ENCODE measurements around the genes KRTAP1-5, KRTAP2-3, KRTAP4-11, KRTAP16-1, KRT34, KRT15 and NT5C3B.

- PRO-cap: no peak
These were observed 40.2 kb upstream of the CCR7 start for GRCh38 chr17:40605365-40605933.

DNA sequence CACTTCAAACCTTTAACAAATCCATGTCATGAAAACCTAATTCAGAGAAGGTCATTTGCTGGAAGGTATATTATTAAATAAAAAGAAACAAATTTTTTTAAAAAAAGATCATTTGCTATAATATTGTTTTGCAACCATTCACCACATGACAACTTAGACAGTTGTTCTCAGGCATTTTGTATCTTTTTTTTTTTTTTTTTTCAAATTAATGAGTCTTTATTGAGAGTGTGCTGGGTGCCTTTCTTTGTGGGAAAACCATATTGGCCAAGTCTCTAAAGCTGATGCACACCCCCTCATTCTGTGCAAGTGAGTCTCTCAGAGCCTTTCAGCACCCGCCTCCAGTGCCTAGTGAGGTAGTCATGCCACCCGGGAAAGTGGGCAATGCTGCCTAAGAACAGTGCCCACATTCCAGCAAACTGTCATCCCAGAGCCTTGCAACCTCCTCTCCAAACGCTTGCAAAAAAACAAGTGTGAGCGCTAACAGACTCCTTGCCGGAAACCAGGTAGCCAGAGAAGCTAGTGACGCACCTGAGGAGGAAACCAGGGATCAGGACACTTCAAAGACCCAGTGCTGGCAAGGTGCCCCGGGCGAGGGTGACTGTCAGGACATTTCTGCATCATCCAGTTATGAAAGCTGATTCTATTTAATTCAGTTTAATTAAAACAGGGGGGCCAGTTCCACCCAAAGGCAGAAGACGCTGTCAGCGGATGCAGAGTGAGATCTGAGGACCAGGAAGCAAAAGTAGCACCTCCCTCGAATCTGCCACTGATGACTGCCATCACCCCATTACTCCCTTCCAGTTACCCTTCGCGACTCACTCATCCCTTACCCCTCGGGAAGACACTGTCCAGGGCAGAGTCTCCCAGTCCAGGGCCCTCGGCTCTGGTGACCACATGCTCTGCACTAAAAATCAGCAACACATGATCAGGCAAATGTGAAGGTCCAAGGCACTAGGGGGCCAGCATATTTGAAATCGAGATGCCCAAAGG is 34.9 kb downstream of the SMARCE1 start:
- PRO-cap: no peak

DNA sequence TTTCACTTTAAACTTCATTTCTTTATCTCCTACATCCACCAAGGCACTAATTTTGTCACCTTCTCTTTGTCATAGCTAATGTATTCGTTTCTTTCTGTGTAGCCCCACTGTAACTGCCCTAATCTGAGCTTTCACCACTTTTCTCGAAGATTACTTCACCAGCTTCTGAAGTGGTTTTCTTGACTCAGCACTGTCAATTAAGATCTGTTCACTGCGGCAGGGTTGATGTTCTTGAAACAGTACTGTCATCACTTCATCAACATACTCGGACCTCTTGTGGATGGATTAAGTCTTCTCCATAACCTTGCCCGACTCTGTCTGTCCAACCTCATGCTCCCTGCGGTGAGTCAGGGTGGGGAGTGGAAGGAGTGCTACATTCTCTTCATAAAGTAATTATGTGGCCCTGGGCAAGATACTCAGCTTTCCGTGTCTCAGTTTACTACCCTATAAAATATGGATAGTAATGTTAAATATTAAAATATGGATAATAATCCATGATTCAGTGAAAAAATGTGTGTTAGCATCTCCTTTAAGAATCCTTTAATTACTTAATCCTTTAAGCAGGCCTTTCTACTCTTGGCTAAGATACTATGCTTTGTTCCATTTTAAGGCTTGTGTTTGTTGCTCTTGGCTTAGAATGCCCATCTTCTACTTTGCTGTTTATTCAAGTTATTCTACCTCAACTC is 5.7 kb upstream of the KRT10 start:
- PRO-cap: no peak

- PRO-cap: no peak
These were observed 980 bp upstream of the KRT20 start for GRCh38 chr17:40885909-40886534.

- PRO-cap: no peak
These were observed at the start of gene KRTAP1-5 for GRCh38 chr17:41027133-41027413. Gene KRTAP1-5, minus strand, starts transcription at chr17:41027208.

DNA sequence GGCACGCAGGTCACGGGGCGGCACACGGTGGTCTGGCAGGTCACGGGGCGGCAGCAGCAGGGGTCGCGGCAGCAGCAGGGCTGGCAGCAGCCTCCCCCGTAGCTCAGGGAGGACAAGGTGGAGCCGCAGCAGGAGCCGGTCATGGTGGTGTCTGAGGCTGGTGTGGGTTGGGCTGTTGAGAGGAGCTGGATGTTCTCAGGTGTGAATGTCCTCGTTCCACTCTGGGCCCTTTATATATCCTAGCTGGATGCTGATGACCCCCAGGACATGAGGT is at the start of gene KRTAP2-3:
Gene KRTAP2-3 (minus strand): TSS at position 207 of the 274 bp plus-strand sequence.
- PRO-cap: no peak

DNA sequence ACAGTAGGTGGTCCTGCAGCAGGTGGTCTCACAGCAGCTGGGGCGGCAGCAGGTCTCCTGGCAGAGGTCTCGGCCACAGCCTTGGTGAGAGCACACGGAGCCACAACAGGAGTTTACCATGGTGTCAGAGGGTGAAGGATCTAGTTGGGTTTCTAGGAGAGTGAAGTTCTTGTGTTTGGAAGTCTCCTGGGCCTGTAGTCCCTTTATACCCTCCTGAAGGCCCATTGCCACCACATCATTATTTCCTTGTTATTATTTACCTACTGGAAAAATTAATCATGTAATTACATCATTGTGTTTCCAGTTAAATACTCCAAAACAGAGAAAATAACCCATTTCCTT is at the start of gene KRTAP4-11:
Gene KRTAP4-11 (minus strand): TSS at position 178 of the 342 bp plus-strand sequence.
- PRO-cap: no peak

DNA sequence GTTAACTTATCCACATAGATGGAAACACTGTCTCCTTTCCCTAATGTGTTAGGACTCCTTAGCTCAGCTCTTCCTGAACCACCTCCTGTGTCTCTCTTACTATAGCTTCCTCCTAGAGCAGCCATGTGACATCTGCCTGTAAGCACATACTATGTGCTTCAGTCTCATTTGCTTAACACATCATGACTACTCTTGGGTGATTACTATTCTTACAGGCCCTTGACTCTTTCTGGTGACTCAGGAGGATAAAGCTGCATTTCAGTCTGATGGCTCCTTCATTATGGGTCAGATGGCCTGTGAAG is 284 bp upstream of the KRTAP4-2 start:
- PRO-cap: no peak

- PRO-cap: no peak
These were observed at the start of gene KRTAP16-1 for GRCh38 chr17:41308913-41309596. Gene KRTAP16-1, minus strand, starts transcription at chr17:41309309.

- PRO-cap: no peak
These were observed 11.6 kb downstream of the KRT33A start for GRCh38 chr17:41338901-41339545.

DNA sequence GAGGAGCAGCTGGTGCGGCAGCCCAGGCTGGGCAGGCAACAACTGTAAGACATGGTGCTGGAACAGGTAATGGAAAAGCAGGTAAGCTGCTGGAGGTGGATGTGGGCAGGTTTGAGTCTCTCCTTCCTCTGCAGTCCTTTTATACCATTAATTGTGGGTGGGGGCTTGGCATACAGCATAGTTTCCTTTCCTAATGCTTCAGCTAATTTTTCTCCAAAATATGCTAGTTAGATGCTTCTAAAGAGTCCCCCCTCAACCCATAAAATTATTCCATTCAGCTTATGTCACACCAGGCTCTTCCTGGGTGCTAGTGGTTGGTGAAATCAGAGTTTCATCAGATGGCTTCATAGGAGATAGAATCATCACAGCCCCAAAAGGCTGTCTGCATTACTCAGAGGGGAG is at the start of gene KRT34:
Gene KRT34 (minus strand): TSS at position 113 of the 402 bp plus-strand sequence.
- PRO-cap: no peak

GRCh38 chr17:41517975-41519013 is at the start of gene KRT15:
Gene KRT15, minus strand, starts transcription at chr17:41518890.
- PRO-cap: no peak

GRCh38 chr17:41536768-41537462 is 8.8 kb upstream of the KRT19 start:
- PRO-cap: no peak

DNA sequence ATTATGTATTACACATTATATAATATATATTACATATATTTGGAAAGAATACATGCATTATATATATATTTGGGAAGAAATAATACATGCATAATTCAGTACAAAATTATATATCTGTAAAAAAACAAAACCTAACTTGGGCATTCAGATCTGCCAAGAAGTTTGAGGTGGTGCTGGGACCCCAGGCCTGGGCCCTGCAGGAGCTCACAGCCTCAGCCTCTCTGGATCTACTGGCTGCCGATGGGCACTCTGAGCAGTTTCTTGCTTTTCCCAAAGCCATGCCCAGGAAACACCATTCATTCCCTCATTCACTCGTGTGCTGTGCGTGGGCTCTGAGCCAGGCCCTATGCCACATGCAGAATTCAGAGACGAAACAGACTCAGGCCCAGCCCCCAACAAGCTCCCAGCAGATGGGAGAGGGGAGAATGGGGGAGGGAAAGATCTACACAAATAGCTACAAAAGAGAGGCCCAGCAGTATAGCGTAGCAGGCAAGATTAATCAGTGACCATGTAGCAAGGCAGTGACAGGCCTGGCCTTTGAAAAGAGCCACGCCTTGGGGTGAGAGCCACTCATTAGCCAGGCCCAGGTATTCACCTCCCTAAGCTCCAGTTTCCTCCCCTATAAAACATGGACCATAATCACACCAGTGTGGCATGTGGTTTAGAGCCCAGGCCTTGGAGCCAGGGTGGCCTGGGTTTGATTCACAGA is 16.2 kb upstream of the KRT19 start:
- PRO-cap: no peak

DNA sequence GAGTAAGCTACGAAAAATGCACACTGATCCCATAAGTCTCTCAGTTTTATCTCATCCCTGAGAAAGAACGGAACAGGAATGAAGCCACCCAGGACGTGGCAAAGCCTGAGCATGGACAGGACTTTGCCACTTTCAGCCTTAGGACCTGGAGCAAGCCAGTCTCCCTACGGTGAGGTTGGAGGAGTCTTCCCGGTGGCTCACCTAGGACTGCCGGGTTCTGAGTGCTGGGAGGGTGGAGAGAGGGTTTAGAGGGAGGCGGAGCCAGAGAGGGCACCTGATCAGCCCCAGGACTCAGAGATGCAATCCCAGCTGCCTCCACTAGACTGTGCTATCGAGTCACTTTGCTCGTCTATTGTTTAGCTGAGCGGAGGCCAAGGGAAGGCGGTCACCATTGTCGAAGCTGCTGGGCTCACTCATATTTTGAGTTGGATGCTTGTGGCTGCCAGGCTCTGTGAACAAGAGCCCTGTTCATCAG is 7.2 kb downstream of the KRT14 start:
- PRO-cap: bidirectional peak, plus-strand start at position 359 of the sequence, minus-strand start at position 223 of the sequence

DNA sequence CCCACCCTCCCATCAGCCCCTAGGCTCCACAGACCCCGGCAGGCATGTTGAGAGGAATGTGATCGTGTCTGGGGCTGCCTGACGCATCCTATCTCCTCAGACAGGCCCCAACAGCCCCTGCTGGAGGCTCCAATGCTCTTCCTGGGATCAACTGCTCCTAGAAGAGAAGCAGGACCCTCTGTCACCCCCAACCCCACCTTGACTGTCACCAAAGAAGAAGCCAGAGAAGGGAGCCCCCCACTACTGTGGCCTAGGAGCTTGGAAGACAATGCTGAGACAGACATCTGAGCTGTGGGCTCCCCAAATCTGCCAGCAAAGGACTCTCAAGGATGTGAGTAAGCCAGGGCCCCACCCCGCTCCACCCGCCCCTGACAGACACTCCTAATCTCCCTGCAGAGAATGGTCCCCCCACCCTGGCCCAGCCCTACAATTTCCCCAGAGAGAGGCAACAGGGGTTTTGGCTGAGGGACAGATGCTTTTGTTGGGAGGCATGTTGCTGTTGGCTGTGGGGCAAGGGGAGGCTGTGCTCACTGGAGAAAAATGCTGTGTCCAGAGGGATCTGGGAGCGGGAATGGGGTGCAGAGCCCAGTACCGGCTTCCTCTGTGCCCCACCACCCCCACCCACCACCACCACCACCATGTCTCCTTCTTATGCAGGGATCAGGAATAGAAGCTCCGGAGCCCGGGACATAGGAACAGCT is 1.7 kb upstream of the KRT14 start:
- PRO-cap: no peak

GRCh38 chr17:41663617-41663980 is 25.1 kb upstream of the EIF1 start:
- PRO-cap: no peak

GRCh38 chr17:41697196-41697640 is 8.5 kb downstream of the EIF1 start:
- PRO-cap: no peak

- PRO-cap: no peak
These were observed 6.5 kb upstream of the GAST start for GRCh38 chr17:41705682-41706016.

DNA sequence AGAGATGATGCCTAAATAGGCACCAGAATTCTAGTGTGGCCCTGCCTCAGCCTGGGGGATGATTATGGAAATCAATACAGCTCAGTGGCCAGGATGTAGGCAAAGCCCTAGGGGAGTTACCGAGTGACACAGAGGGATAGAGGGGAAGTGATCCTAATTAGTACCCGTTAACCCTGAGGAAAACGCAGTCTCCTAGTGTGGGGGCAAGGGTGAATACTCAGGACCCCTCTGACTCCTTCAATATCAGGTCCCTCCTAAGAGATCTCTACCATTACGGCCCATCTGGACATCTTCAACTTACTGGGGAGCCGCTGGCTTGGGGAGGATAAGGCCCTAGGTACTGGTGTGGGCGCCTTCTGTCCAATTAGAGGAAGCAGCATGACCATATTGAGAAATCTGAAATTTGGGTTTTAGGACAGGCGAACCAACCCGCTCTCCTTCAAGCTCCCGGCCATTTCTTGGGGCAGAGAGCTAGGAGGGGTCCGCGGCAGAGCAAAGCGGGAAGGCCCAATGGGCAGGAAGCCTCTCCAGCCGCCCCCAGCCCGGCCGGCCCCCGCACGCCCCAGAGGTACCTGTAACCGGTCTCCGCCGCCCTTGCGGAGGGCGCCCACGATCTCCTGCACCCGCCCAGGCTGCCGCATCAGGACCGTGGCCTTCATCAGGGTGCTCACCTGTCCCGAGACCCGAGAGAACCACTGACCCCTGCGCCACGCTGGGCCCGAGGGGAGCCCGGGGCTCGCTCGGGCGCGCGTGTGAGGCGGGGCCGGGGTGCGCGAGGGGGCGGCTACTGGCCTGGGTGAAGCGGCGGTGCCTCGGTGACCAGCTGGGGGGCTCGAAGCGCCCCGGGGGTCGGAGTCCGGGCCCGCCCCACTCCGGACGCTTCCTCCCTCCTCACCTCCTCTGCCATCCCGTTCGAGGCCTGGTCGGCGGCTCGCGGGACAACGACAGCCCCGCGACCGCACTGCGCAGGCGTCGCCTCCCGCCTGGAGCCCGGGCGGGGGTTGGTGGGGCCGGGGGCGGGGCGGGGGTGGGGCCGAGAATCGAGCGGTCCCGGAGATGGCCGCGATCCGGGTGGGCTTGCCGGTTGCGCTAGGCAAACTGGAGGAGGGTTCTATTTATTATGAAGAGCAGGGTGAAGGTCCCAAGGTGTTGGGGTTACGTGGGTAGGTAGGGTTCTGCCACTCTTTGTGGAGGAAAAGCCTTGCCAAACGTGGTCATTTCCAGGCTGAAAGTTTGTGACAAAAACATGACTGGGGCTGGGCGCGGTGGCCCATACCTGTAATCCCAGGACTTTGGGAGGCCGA is at the start of gene NT5C3B:
Gene NT5C3B (minus strand): TSS at position 946 of the 1,304 bp plus-strand sequence.
- PRO-cap: unidirectional peak, plus-strand start at position 185 of the sequence; bidirectional peak, plus-strand start at position 1,047 of the sequence, minus-strand start at position 914 of the sequence

Data from endothelial cell (in vitro differentiated cells).